Epithelial cell of prostate (primary cell): ENCODE data around the genes MARK2, PLCB3 and GPR137.

DNA sequence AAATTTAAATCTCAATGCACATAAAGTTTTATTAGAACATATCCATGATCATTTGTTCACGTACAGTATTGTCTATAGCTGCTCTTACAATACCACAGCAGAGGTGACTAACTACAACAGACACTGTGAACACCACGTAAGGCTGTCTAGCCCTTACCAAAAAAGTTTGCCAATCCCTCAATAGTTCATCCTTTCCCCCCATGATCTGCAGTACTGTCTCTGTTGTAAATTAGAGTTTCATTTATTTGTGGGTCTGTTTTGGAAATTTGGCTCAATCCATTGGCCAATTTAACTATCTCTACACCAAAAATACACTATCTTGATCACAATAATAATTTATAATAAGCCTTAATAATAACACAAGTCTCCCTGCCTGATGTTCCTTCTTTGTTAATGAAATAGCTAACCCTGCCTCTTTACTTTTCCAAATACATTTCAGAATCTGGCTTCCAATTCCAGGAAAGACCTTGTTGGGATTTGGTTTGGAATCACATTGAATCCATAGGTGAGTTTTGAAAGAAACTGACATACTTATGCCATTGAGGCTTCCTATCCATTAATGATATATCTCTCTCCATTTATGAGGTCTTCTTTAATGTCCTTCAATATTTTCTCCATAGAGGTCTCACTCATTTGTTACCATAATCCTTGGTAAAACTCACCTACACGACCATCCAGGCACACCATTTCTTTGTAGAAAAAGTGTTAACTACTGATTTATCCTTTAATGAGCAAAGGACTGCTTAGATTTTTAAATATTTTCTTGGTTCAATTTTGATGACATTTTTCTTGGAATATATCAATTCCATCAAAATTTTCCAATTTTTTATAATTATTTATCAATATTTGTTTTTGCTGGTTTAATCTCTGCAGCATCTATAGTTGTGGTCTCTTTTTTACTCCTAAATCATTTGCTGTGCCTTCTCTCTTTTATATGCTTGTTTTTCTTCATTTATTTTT, 6.8 kb upstream of the PLAAT2 start:
- RRBS, result no CpG with 5 or more reads among the region's 3 CpGs

DNA sequence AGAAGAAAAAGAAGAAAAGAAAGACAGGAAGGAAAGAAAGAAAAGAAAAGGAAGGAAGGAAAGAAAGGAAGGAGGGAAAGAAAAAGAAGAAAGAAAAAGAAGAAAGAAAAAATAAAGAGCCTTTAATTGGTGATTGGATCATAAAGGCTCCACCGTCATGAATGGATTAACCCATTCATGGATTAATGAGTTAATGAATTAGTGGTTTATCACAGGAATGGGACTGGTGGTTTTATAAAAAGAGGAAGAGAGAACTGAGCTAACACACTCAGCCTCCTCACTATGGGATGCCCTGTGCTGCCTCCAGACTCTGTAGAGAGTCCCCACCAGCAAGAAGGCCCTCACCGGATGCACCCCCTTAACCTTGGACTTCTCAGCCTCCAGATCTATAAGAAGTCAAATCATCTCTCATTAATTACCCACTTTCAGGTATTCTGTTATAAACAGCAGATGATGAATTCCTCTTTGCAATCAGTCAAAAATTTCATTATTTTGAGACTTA, 9.1 kb upstream of the PLAAT2 start:
- RRBS, result no CpG with 5 or more reads among the region's 2 CpGs

GRCh38 chr11:63622250-63622903, 8.1 kb upstream of the PLAAT3 start:
- RRBS, result no CpG with 5 or more reads among the region's 4 CpGs

DNA sequence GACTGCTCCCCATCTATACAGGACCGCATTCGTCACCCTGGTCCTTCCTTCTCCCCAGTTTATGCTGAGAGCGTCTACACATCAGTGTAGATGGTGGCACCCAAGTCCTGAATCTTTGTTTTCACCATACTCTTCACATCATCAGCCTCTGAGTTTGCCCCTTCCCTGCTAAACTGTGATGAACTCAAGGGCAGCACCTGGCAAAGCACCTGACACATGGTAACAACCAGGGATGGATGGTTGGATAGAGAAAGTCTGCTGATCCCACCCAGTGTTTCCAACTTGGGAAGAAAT, 8.6 kb upstream of the PLAAT3 start:
- RRBS, result no CpG with 5 or more reads among the region's 3 CpGs

- RRBS, result no CpG with 5 or more reads among the region's 4 CpGs
Measured at GRCh38 chr11:63760291-63760929, 8.2 kb downstream of the ZFTA start.

GRCh38 chr11:63764807-63765211, 3.8 kb downstream of the ZFTA start:
- RRBS, result no CpG with 5 or more reads among the region's 22 CpGs

GRCh38 chr11:63838821-63839396, at the start of gene MARK2:
Gene MARK2 (plus strand): TSS chr11:63839110.
- RRBS, result 1% methylated on average over 38 of the region's 72 CpGs

DNA sequence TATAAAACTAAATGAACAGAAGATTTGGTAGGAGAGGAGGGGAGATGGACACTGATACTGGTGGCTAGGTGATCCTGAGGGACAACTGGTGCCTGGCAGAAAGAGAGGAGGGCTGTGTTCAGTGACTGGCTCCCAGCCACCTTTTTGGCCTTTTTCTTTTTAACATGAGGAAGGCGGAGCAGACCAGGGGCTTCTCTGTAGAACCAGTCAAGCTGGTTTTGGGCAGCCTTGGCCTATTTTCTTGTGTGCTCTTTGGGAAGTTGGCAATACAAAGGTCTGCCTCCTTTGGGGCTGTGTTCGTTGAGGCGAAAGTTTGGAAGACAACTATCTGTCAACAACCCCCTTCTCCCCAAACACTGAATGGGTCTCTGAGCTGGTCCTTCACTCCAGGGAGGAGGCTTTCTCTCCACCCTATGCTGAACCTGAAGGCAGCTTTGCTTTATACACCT, 8.4 kb downstream of the MARK2 start:
- RRBS, result no CpG with 5 or more reads among the region's 3 CpGs

DNA sequence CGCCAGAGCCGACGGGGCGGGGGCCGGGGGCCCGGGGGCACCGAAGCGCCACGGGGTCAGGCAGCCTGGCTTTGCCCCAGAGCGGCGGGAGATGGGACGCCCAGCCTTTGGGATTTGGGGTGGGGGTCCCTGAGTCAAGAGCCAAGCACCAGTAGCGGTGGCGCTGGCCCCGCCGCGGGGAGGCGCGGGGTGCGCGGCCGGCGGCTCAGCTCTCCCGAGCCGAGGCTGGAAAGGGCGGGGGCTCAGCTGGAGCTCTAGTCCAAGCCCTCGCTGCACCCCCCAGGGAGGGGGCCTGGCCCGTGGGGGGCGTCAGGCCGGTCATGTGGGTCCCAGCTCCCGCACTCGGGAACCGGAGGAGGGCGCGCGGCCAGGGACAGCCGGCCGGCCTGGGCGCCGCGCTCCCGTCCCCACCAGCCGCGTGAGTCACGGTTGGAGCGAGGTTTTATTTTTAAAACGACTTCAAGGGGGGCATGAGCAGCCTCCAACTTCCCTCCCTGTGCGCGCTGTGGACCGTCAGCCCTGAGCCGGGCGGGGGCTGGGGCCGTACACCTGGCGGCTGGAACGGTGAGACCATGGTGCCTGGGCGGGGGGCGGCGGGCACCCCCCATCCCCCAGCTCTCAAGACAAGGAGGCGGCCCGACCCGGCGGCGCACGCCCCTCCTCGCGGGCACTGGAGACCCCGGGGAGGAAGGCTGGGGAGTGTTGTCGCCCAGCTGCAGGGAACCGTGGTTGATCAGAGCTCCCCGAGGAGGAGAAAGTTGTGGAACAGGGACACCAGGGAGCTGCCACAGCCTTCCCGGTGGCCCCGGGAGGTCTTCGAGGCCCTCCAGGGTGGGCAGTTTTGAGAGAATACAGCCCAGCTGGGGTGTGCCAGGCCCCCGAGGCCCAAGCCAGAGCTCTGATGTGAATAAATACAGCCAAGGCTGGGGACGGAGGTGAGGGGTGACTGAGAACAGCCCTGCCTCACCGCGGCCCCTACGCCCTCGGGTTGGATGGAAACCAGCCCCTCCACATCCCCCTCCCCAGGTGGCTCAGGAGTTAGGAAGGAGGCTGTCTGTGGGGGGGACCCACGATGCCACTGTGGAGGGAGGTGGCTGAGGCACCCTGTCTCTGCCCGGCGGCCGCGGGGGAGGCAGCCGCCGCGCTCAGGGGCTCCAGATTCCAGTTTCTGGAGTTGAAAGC, 872 bp downstream of the FLRT1 start:
- RRBS, result 3% methylated on average over 14 of the region's 87 CpGs

DNA sequence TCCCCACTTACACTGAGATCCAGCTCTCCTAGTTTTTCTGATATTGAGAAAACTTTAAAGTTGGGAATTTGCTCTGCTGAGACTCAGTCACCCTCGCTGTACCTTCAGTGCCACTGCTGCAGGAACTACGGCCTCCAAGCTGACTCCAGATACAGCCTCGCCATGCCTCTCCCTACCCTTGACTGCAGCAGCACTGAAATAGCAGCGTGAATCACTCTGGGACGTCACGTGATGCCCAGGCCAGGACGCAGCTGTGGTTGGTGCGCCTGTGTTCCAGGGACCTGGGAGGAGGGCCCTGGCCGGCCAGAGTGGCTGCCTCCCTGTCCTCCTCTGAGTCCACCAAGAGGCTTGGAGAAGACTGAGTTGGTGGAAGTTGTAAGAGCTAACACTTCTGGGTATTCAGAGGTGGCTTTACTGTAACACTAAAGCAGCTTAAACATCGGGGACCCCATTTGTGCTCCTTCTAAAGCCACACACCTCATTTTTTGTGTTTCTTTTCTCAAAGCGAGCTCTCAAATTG, 4.4 kb upstream of the STIP1 start:
- RRBS, result no CpG with 5 or more reads among the region's 11 CpGs

DNA sequence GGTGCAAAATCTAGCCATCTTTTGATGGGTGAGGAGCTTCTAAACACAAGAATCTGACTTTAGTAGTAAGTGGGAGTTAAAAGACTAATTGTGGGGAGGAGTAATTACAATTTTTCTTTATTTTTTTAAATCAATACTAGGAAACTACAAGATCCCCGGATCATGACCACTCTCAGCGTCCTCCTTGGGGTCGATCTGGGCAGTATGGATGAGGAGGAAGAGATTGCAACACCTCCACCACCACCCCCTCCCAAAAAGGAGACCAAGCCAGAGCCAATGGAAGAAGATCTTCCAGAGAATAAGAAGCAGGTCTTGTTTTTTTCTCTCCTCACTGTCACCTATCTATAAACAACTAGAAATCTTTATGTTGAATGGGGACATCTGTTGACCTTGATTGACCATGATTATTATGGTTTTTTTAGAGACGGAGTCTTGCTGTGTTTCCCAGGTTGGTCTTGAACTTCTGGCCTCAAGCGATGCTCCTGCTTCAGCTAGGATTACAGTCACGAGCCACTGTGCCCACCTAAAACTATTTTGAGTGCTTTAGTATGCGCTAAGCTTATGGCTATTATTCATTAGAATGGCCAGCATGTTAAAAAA, 9.6 kb downstream of the STIP1 start:
- RRBS, result no CpG with 5 or more reads among the region's 7 CpGs

DNA sequence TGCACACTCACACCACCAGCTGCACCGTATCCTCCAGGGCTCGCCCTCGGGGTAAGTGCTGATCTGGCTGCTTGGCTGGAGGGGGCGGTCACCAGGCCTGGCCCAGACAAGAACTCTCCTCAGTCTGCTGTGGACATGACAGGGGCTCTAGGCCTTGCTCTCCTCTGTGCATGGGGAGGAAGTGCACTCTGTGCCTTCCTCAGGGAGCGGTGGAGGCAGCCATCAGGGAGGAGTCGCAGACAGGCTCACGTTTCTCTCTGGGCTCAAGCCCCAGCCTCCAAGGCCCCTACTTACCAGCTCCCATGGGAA, 827 bp downstream of the TRPT1 start:
- RRBS, result no CpG with 5 or more reads among the region's 7 CpGs

- RRBS, result 1% methylated on average over 44 of the region's 84 CpGs
Measured at GRCh38 chr11:64251248-64252121, at the start of gene PLCB3. Gene PLCB3 (plus strand): TSS chr11:64251530.

GRCh38 chr11:64255150-64255925, 4.0 kb downstream of the PLCB3 start:
- RRBS, result 96% methylated on average over 8 of the region's 29 CpGs

DNA sequence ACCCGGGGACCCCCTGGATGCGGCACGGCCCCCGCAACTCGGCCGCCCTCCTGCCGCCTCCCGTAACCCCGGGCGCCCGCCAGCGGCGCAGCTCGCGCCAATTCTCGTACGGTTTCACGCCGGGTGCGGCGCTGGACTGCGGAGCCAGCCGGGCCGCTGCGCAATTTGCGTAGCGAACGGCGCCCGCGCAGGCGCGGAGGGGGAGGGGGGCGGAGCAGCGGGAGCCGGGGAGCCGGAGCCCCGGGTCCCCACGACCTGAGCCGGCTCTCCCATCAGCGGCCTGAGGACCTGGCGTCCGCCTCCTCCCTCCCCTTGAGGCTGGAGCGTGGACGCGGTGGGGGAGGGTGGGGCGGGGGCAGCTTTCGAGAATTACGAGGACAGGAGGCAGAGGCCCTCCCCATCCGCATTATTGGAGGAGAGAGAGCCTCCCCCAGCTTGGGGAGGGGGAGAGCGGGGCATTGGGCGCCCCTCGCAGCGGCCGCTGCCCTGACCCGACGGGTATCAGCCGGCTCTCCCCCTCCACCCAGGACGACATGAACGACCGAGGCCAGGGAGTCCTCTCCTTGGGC, at the start of gene GPR137:
TSS of gene GPR137 (plus strand) at position 212 of the 569 bp plus-strand sequence.
- RRBS, result 2% methylated on average over 31 of the region's 61 CpGs

- RRBS, result under 1% methylated on average over 4 of the region's 21 CpGs
Measured at GRCh38 chr11:64303945-64304666, 1.2 kb upstream of the ESRRA start.

GRCh38 chr11:64305633-64306726, 656 bp downstream of the ESRRA start:
- RRBS, result 2% methylated on average over 36 of the region's 87 CpGs

DNA sequence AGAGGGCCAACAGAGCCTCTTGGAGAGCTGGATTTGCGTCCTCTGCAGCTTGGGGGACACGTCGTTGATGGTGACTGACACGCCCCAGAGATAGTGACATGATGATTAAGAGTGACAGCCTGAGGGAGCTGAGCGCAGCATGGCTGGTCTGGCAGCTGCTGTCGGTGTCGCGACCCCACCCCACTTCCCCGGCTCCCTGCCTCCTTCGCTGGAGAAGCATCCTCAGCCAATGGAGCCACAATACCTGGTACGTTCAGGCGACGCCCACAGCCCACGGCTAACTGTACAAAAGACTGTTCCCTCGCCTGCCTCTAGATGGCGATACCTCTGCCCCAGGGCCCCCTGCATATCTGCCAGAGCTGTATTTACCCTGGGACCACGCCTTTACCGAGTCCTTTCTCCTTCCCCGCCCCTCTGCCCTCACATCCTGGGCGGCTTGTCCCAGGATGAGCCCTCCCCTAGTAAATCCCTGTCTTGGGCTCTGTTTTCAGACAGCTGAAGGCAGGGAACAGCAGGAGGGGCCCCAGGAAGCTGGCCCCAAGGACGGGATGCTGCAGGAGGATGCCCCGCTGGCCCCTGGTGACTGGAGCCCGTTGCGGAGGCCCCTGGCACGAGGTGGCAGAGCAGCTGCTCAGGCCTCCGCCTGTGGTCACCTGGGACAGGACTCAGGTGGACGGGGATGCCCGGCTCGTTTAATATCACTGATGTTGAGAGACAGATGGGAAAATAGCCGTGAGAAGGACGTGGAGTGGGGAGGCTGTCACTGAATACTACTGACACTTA, 90.6 kb downstream of the RPS6KA4 start:
- RRBS, result no CpG with 5 or more reads among the region's 31 CpGs

DNA sequence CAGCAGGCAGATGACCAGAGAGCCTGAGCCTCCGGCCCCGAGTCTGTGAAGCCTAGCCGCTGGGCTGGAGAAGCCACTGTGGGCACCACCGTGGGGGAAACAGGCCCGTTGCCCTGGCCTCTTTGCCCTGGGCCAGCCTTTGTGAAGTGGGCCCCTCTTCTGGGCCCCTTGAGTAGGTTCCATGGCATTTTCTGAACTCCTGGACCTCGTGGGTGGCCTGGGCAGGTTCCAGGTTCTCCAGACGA, 278 bp downstream of the SLC22A12 start:
- RRBS, result no CpG with 5 or more reads among the region's 7 CpGs

DNA sequence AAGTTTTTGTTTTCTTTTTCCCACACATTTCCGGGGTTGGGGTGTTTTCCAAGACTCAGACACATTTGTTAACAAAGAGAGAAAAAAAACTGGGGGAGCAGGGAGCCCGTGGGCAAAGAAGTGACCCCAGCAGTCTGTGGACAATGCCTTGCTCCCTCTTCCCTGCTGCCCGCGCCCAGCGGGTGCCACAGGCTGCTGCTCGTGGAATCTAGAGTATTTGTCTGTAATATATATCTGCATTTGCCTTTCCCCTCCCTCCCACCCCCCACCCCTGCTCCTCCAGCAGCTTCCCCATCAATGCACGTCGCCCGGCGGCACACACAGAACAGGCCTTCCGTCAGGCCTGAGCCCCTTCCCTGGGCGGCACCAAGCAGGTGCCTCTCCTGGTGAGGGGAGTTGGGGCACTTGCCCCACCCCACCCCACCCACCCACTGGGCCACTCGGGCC, 15.2 kb downstream of the SLC22A12 start:
- RRBS, result no CpG with 5 or more reads among the region's 13 CpGs